ENCODE results near the genes NR2E1 and AFG1L.

DNA sequence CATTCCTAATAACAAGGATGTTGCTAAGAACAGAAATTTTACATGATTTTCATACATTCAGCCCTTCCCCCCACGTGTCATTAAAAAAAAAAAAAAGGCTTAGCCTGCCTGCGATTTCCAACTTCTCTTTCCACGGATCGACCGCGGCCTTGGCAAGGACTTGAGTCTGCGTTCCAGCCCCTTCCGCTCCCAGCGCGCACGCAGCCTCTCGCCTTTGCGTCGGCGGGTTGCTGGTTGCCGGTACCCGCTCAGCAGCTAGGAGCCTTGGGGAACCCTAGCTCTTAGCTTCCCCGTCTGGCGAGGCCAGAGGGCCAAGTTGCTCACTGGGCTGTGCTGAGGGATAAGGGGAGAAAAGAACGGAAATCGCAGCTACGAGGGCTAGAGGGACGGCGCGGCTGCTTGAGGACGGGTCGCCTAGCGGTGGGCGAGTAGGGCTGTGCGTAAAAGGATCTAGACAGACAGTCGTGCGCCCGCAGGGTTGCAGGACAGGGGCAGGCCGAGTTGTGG, 40.3 kb upstream of the OSTM1 start:
- RRBS: no CpG with 5 or more reads among the region's 34 CpGs

GRCh38 chr6:108165433-108166310, at the start of gene NR2E1:
NR2E1 (plus strand) TSS chr6:108166022.
- RRBS: 13% methylated on average over 6 of the region's 57 CpGs

DNA sequence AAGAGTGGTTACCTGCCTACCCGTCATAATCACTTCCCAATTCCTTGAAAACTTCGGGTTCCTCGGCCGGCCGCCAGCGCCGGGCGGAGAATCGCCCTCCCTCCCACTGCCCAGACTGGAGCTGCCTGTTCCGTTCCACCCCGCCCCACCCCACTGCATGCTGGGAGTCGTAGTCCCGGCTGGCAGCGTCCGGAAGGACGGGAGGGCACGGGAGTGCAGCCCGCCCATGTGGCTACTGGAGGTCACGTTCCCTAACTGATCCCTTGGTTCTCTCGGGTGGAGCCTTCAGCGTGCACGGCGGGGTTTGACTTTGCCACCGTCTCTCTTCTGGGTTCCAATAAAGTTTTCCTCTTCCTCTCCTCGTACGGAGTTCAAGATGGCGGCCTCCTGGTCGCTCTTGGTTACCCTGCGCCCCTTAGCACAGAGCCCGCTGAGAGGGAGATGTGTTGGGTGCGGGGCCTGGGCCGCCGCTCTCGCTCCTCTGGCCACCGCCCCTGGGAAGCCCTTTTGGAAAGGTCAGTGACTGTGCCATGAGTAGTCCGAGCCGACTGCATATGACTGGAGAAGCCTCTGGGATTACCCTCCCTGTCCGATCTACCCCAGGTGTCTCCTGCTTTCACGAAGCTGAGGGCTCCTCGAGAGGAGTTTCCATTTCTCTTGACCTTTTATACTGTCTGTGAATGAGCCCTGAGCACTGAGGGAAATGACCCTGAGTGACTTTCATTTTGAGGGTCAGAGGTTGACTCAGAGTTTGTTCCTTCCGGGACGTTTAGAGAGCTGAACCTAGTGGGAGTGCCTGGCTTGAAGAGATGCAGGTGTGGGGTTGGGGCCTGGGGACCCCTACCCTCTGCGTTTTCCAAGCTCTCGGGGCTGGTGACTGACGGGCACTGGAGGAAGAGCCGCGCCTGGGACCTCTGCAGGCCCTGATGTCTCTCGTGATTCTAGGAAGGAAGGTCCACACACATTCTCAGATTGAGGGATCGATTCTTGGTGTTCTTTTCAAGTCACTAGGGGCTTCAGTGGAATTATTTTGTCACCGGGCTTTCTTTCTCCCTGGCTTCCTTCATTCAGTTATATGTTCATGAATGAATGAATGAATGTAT, at the start of gene AFG1L:
AFG1L (plus strand) TSS at position 351 of the 1,103 bp plus-strand sequence.
- RRBS: 6% methylated on average over 5 of the region's 50 CpGs

- RRBS: no CpG with 5 or more reads among the region's 7 CpGs
Measured at GRCh38 chr6:108563710-108564882, 3.4 kb downstream of the FOXO3 start.

- RRBS: no CpG with 5 or more reads among the region's 5 CpGs
Measured at GRCh38 chr6:108564883-108565862, 4.5 kb downstream of the FOXO3 start.

DNA sequence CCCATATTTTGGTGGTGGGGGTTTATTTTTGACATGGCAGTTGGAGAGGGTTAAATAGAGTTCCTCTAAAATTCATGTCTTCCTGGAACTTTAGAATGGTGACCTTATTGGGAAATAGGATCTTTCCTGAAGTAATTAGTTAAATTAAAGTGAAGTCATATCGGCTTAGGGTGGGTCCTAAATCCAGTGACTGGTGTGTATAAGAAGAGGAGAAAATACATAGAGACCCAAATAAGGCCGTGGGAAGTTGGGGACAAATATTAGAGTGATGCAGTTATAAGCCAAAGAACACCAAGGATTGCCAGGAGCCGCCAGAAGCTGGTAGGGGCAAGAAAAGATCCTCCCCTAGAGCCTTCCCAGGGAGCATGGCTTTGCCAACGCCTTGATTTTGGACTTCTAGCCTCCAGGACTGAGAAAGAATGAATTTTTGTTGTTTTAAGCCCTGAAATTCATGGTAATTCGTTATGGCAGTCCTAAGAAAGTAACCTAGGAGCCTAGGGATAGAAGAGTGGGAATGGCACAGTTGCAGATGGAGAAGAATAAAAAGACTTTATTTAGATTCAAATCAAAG, 10.7 kb downstream of the FOXO3 start:
- RRBS: no CpG with 5 or more reads among the region's 5 CpGs

GRCh38 chr6:108577410-108578363, 17.0 kb downstream of the FOXO3 start:
- RRBS: no CpG with 5 or more reads among the region's 6 CpGs

DNA sequence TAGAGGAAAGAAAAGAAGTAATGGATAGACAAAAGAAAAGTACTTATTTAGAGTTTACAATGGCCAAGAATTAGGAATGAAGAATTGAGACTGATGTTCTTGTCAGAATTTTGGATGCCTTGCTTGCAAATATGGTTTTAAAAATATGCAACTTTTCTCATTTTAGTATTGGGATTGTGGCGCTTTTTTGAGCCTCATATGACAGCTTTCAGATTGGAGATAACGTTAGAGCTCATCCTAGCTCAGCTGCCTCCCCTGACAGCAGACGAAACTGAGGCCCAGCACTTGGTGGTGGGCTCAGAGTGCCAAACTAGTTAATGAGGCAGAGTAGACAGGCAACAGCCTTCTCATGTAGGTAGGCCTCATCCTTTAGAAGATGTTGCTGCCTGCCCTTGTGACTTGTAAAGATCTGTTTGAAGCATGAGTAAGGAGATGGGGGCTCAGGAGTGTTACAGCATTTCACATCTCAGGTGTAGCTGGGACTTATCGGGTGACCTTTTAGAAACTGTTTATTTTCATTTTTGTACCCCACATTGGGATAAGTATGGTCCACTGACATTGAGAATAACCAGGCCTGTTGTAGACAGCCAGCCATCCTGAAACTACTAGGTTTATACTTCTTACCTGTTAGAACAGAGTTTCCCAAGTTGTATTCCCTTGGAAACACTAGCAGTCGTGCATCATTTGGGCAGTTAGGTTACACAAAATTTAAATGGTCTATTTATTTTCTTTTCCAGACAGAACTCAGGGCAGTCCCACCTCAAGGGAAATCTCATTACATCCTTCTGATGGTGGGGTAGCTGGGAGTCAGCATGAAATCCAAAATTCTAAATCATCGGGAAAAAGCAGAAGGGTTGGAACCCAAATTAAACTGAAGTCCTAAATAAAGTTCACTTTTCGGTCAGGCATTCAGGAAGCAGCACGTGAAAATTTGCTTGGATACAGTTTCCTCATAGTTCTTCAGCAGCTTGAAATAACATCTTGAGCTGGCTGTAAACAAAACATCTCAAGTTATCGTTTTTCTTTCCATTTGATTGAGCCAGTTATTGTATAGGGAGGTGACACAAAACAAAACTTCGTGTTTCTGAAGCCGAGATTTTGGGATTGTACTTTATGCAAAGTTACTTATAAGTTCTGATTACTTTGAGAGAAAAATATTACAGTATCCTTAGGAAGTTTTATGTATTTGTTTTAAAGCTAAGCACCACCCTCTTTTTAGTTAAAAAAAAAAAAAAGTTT, 30.4 kb downstream of the FOXO3 start:
- RRBS: no CpG with 5 or more reads among the region's 11 CpGs

DNA sequence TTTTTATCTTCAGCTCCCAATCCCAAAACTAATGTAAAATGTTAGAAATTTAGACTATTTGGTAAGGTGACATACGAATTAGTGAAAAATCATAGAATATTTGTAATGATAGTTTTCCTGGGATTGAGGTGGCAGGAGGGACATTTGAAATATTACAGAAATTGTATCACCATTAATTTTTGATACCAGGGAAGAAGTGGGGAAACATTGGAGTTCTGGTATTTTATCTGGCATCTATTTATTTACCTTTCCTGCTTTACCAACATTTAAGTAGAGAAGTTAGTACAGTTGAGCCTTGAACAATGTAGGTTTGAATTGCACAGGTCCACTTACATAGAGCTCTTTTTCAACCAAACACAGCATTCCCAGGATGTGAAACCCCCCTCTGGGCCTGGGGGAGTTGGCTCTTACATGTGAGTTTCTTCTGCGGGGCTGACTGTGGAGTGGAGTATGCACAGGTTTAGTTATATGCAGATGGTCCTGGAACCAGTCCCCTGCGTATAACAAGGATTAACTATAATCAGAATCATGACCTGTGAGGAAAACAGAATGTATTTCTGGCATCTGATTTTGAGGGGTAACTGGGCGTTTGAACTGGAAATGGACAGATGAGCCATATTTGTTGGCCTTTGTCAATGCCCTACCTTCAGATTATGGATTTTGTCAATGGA, 97.0 kb downstream of the FOXO3 start:
- RRBS: no CpG with 5 or more reads among the region's 4 CpGs

- RRBS: no CpG with 5 or more reads among the region's 6 CpGs
Measured at GRCh38 chr6:108689798-108690212, 129.1 kb downstream of the FOXO3 start.

GRCh38 chr6:108732620-108732911, 115.7 kb upstream of the ARMC2 start:
- RRBS: no CpG with 5 or more reads among the region's 5 CpGs

GRCh38 chr6:108841044-108841513, 7.1 kb upstream of the ARMC2 start:
- RRBS: no CpG with 5 or more reads among the region's 4 CpGs

DNA sequence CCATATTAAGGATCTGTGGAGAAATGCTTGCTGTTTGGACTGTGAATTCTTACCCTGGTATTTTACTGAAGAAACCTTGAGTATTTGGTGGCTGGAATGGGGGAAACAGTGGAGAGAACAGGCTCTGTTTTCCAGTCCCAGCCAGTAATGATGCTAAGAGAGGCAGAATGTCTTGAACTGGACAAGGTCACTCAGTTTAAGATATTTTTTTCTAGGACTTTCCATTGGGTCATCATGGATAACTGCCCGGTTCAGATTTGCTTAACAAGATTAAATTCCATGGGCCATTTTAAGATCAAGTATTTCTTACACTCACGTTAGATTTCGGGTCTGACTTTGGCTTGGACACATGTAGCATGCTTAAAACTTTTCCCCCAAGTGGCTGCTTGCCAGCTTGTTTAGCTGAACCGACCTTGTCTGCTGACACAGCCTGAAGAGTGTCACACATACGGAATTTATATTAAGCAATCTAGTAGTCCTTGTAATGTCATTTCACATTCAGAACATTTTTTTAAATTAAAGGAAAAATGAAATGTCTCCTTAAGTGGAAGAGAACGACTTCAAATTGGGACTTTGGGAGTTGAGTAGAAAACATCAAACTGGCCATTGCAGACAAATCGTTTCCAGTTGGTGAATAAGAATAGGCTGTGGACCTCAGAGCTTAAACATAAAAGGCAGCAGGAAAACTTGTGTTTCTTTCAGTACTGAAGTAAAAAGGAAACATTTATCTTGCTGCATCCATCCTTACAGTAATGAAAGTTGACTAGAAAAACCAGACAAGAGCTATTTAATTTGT, 28.9 kb downstream of the ARMC2 start:
- RRBS: no CpG with 5 or more reads among the region's 7 CpGs

DNA sequence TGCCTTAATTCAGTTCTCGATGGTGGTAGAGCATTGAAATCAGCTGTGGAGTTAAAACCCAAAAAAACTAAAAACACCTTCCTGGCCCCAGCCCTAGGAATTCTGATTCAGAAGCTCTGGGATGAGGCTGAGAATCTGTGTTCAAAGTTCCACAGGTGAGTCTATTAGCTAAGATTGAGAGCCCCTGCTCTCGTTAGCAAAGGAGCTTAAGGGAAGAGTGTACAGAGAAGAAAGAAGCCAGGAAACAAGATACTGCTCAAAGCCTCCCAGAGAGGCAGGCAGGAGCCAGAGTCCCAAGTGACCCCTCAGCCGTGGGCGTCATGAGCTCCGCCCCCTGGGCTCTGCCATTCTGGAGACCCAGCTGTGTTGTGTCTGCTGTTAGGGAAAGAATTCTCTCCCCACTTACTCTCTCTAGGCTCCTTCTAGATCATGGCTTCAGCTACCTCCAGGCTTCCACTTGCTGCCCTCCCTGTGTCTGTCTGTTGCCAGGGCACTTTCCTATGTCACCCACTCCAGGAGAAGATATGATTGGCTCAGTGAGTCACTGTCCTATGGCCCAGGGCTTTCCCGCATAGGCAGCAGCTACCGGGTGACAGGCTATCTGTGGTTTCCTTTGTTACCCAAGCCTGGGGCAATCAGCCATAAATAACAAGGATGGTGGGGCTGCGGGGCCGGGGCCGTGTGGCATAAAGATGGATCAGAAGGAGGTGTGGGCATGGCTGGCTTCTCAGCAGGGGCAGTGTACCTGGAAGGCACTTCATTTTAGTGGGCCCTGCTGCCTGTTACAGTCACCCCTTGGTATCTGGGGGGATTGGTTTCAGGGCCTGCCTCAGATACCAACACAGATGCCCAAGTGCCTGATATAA, 118.7 kb downstream of the ARMC2 start:
- RRBS: 42% methylated on average over 3 of the region's 10 CpGs

GRCh38 chr6:108990848-108991461, 103.7 kb downstream of the SESN1 start:
- RRBS: no CpG with 5 or more reads among the region's 1 CpG

DNA sequence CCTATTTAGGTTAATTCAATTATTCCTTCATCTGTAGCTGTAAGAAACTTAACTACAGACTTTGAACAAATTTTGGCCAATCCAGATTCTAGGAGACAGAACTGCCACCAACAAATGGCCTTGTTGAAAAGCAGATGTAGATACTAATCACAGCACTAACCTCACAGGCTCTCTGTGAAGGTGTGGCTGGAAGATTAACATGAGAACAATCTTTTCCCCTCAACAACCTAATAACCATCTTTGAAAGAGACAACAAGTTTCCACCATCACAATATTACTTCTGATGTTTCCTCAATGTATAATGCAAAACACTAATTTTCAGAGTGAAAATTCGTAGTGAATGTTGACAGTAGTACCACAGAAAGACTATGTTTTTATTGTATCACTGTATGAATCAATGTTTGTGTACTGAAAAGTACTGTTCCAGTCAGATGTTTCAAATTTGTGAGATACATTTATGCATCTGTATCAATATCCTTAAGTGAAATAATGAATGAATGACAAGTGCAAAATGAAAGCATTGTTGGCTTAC, 87.7 kb downstream of the SESN1 start:
- RRBS: no CpG with 5 or more reads among the region's 1 CpG

- RRBS: no CpG with 5 or more reads among the region's 34 CpGs
Measured at GRCh38 chr6:109250681-109251219, 131.5 kb downstream of the CD164 start.

- RRBS: no CpG with 5 or more reads among the region's 16 CpGs
Measured at GRCh38 chr6:109318069-109318986, 63.9 kb downstream of the CD164 start.

DNA sequence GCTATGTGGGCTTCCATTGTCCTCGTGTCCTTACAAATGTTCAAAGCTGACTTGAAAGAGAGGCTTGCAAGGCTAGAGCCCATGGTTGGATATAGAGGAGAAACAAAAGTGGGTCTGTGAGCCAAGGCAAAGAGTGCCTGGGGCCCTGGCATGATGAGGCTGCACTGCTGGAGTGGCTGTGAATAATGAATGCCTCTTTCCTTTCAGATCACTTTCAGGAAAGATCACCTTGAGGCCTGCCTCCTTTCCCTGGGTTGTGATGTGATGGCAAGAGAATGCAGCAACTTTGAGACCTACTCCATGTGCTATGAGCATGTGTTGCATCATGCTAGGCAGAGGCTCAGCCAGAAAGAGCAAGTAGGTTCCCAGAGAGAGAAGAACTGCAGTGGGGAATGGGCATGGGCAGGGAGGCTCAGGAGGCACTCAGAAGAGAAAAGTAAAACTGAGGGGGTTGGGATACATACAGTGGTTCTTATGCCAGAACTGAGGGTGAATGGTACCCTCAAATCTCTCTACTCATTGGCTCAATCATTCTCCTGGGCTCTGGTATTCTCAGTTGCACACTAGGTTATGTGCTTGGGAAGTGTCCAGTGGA, 46.0 kb downstream of the CD164 start:
- RRBS: no CpG with 5 or more reads among the region's 1 CpG

Measured in islet of Langerhans (tissue), 1 donor.